Epidermal melanocyte (primary cell): ENCODE measurements around a stretch of chr21.

DNA sequence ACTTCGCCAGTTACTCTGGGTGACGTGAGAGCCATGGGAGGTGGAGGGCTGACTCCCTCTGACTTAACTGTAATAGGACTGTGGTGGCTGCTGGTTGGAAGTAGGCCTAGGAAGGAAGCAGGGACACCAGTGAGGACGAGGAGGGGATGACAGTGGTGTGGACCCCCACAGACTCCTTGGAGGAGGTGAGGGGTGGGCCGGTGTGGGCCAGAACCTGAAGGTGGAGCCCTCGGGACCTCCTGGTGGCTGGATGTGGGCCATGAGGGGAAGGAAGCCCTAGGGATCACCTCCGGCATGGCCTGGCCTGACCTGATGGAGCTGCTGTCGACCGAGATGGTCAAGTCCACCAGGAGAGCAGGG lies 54.6 kb downstream of the BACE2 start:
- RRBS, result 93% methylated on average over 3 of the region's 8 CpGs

GRCh38 chr21:41229841-41230246 lies 61.9 kb downstream of the BACE2 start:
- RRBS, result no CpG with 5 or more reads among the region's 6 CpGs

DNA sequence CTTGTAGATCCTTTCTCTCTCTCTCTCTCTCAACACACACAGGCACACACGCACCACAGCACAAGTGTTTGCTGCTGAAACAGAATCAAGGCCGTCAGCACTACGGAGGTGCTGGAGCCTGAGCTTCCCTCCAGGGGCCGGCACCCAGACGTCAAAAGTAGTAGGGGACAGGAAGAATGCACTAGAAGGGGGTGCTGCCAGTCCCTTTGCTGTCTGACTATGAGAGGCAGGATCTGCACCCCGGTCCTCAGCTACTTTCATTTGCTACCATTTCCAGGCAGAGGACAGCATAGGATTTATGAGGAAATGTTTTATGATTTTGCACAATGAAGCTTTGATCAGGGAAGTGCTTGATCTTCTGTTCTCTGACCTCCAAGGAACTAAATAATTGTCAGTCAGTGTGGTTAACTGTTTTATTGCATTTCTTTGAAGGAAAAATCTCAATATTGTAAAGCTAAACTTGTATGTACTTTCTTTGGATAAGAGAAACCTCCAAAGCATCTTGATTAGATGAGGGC lies 74.2 kb upstream of the FAM3B start:
- RRBS, result 23% methylated on average over 1 of the region's 6 CpGs

DNA sequence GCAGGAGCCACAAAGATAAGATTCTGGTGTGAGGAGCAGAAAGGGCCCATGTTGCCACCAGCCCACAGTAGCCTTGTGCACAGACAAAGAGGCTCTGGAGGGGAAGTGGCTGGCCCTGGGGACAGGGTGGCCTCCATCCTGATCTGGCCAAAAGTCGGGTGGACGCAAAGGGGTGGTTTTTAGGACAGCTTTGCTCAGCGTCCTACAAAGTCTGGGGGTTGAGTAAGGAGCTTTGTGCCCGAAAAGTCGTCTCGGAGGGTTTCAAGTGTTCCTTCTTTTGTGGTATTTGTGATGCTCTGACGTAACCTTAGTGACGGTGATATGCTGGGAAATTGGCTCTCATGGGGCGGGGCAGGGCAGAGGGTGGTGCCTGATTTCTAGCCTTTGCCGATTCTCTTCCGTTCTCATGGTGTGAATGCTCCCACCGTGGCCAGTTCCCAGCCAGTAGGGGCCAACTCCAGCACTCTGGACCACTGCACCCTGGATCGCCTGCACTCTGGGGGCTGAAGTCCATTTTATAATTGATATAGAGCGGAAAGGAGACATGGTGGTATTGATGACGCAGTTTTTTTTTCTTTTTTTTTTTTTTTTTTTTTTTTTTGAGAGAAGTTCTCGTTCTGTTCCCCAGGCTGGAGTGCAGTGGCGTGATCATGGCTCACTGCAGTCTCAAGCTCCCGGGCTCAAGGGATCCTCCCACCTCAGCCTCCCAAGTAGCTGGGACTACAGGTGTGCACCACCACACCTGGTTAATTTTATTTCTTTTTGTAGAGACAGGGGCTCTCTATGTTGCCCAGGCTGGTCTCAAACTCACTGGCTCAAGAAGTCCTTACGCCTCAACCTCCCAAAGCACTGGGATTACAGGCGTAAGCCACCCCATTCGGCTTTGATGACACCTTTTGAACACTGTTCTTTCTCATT lies 608 bp downstream of the MX2 start:
- RRBS, result no CpG with 5 or more reads among the region's 21 CpGs

- RRBS, result no CpG with 5 or more reads among the region's 2 CpGs
These were observed 2.7 kb downstream of the MX2 start for GRCh38 chr21:41364523-41364978.

- RRBS, result no CpG with 5 or more reads among the region's 16 CpGs
These were observed 15.8 kb downstream of the MX2 start for GRCh38 chr21:41377670-41378051.

- RRBS, result no CpG with 5 or more reads among the region's 3 CpGs
These were observed 14.8 kb upstream of the MX1 start for GRCh38 chr21:41411221-41411738.

GRCh38 chr21:41468977-41470176 lies 38.6 kb downstream of the TMPRSS2 start:
- RRBS, result no CpG with 5 or more reads among the region's 22 CpGs

DNA sequence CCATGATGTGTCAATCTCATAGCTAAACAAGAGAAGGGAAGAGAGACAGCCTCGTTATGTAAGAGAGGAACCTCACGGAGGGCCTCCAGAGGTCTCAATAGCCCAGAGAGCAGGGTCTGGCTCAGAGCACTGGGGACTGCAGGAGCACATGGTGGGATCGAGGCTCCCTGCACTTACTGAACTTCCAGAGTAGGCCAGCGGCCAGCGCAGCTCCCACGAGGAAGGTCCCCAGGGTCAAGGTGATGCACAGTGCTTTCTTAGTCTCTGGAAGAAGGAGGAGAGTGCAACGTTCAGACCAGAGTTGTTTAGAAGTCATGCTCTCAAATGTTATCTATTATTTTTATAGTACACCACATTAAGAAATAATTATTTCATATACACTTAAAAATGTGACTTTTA lies 18.6 kb downstream of the TMPRSS2 start:
- RRBS, result no CpG with 5 or more reads among the region's 7 CpGs

- RRBS, result no CpG with 5 or more reads among the region's 10 CpGs
These were observed 18.8 kb upstream of the TMPRSS2 start for GRCh38 chr21:41526695-41527231.

- RRBS, result no CpG with 5 or more reads among the region's 2 CpGs
These were observed 70.8 kb upstream of the TMPRSS2 start for GRCh38 chr21:41578765-41579093.

- RRBS, result no CpG with 5 or more reads among the region's 13 CpGs
These were observed 122.2 kb upstream of the TMPRSS2 start for GRCh38 chr21:41630250-41630562.

- RRBS, result 89% methylated on average over 8 of the region's 20 CpGs
These were observed 53.0 kb downstream of the RIPK4 start for GRCh38 chr21:41713785-41714406.

DNA sequence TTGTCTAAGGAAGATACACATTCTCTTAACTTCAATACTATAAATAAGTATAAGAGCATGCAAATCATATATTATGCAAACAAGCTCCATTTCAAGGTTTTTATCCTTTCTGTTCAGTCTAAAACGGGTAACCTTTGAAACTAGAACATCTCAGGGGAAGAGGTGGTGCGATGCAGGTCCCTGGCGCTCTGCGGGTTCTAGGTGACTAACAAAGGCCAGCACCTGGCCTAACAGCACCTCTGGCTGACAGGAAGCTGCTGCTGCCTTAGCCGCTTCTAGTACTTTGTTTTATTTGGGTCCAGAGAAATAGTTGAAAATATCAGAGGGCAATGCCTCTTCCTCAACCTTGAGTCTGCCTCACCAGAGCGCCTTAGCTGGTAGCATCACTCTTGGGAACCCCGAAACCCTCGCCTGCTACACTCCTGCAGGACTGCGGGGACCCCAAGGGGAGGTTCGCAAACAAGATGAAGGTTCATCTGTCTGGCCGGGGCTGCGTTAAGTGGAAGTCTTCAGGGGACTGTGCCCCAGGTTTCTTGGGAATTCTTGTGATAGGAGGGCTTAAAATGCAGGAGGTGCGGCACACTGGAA lies 45.5 kb downstream of the PRDM15 start:
- RRBS, result no CpG with 5 or more reads among the region's 13 CpGs

GRCh38 chr21:41836382-41837110 lies 42.6 kb downstream of the PRDM15 start:
- RRBS, result no CpG with 5 or more reads among the region's 22 CpGs

DNA sequence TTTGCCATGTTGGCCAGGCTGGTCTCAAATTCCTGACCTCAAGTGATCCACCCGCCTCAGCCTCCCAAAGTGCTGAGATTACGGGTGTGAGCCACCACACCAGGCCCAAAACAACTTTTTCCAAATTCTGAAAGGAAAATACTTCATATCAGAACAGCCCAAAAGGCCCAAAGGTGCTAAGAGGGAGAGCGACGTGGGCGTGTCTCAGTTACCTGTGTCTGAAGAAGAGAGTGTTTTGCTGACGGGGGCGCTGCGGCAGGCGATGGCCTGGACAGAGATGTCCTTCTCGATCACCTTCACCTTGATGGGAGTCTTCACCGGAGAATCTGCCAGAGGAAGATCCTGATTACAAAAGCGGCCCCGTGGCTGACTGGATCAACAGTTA lies 26.4 kb upstream of the PRDM15 start:
- RRBS, result no CpG with 5 or more reads among the region's 13 CpGs

DNA sequence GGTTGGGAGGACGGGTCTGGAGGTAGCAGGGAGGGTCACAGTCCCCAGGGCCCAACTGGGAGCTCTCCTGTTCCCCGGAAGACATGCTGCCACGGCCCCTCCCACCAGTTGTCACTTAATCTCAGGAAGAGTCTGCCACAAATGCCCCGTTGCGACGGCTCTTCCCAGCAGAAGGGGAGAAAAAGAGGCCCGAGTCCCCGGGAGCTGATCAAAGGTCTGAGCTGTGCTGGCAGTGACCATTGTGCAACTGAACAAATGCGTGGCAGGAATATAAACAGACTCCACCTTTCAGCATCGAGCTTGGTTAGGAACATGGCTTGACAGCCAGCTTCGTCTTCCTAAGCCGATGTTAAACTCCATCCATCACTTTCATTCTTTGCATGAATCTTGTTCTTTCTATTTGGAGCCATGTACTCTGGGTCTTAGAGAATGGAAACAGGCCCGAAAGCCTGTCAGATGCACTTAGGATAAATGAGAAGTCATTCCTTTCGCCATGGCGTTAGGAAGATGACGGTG lies 27.8 kb upstream of the ZBTB21 start:
- RRBS, result no CpG with 5 or more reads among the region's 16 CpGs

DNA sequence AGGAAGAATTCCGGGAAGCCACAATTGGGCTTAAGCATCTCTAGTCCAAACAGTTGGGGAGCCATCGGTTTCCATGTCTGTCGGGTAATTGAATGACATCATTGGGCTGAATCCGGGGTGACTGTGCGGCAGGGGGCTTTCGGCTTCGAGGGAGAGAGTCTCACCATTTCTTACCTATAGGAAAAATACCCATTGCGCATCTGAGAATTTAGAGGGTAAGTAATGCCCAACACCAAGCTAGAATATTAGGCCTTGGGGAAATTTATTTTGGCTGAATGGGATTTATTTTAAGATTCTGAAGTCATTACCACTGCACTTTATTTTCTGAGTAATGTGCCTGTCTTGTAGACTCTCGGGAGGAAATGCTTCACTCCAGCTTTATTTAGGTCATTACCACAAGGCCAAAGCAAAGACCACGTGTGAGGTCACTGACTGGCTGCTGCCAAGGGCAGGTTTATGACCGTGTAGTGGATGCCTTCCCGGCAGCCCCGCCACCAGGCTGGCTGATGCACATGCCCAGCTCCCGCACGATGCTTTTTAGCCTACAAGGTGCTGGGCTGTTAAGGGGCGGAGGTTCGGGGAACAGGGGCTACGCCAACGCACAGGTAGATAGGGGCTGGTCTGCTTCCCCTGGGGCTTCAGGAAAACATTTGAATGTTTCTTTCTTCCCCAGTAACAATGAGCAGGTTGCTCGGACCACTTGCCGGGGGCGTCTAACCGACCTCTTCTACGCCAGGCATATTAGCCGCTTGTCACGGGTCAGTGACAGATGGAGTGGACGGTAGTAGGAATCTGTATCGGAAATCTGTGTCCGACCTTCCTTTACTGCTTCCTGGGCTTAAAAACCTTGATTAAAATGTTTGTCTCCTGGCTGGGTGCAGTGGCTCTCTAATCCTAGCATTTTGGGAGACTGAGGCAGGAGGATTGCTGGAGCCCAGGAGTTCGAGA lies 22.9 kb upstream of the UMODL1 start:
- RRBS, result 98% methylated on average over 3 of the region's 30 CpGs

- RRBS, result no CpG with 5 or more reads among the region's 31 CpGs
These were observed 14.4 kb upstream of the UMODL1 start for GRCh38 chr21:42056400-42057532.

- RRBS, result no CpG with 5 or more reads among the region's 16 CpGs
These were observed 14.3 kb downstream of the ABCG1 start for GRCh38 chr21:42232900-42233966.